RPMI7951 (cell line): ENCODE data around the genes ZBED3, PDE8B and JMY.

- RAMPAGE, long total RNA, result no peak
Observed at GRCh38 chr5:76642398-76643112, 19.4 kb upstream of the F2RL2 start.

DNA sequence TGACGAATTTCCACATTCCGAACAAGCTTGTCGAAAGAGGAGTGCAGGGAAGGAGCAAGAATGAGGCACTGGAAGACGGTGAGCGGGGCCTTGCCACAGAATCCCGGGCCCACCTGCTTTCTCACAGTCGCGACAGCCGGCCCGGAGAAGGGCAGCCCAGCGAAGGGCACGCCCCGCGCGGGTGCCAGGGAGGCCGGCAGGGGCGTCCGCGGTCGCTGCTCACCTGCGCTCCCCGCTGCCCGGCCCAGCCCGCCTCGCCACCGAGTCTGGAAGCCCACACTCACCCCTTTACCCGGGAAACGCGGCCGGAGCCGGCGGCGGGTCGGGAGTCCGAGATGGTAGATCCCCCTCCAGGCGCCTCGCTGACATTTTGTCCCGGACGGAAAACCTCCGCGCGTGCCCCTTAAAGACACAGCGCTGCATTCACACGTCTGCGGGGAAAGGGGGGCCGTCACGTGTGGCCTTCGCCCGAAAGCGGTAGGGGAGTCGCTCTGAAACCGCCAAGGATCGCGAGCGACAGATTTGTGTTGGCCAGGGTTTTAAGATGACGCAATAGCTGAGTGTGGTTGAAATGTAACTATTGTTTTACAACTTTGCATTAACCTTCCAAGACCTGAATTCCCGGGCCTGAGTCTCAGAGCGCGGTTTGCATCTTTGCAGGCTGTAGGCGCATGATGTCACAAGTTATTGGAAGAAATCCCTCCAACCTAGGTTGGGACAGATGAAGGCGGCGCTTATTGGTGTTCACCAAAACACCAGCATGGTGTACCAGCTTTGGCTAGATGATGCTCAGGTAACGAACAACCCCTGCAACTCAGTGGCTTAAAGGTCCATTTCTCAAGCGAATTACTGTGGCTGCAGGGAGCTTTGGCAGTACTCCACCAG, at the start of gene ZBED3:
TSS of gene ZBED3 (minus strand) at position 459 of the 885 bp plus-strand sequence.
- RAMPAGE, long total RNA, result no peak

GRCh38 chr5:77155268-77155987, 55.1 kb upstream of the PDE8B start:
- RAMPAGE, long total RNA, result no peak

- RAMPAGE, long total RNA, result no peak
Observed at GRCh38 chr5:77209949-77211157, at the start of gene PDE8B. Gene PDE8B, plus strand, starts transcription at chr5:77210680.

DNA sequence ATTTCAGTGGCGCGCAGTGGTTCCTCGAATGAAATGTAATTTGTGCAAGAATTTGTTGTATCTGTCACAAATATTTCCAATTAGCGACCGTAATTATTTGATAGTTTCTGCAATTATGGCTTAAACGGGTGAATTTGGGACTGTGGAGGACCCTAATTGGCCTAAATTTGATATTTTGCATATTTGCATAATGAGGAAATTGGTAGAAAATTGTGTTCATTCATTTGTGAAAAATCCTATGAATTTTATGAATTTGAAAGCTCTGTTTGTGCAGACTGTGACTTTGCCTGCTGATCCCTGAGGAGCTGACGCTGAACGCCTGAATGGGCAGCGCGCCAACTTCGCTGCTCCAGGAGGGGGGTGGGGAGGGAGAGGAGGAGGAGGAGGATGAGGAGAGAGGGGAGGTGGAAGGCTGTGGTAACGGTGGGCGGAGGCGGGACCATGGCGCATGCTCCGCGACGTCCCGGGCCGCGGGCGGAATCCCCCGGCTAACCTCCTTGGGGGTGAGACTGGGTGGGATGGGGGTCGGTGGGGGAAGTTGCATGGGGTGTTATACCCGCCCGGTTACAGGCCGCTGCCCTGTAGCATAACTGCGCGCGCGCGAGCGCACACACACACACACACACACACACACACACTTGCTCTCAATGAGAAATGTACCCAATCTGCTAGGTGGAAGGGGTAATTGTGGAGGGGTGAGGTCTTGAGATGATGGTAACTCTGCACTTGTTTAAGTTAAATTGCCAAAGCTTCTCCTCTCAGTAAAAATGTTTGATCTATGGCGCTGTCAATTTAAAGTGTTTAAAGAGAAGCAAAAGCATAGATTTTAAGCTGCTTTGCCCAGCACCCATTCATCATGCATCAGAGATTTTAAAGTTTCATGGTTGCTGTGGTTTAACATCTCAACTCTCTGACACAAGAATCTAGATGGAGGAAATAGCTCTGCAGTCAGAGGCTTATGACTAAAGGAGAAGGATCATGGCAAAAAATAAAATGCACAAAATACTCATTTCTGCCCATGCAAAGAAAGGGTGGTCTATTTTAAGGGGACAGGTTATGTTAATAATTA, 76.5 kb upstream of the TBCA start:
- RAMPAGE, long total RNA, result no peak

- RAMPAGE, long total RNA, result no peak
Observed at GRCh38 chr5:78056869-78057232, 237.6 kb downstream of the AP3B1 start.

- RAMPAGE, long total RNA, result no peak
Observed at GRCh38 chr5:78286178-78286771, 8.2 kb downstream of the AP3B1 start.

GRCh38 chr5:78527026-78527939, 121.3 kb downstream of the LHFPL2 start:
- RAMPAGE, long total RNA, result no peak

DNA sequence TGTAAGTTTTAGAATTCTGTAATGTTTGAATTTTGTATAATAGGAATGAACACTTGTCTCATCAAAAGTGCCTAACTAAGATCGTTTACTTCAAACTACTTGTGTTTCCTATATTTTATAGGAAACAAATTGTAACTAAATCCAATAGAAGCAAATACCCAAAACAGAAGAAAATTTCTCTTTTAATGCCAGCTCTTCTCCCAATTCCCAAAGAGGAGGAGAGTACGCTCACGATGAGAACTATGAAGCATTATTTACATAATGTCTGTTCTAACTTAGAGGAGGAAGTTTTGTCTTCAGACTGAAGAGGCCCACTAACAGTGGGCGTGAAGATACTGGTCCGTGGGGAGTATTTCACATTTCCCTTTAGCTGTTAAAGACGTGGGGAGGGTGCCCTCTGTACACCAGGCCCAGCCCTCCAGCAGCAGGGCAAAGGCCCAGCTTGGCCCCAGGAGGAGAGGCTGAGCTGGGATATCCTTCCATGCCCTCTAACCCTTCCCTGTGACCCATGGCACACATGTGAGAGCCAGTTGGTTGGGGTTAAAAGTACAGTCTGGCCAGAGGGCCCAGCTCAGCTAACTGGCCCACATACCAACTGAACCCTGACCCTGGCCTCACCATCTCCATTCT, 74.6 kb downstream of the LHFPL2 start:
- RAMPAGE, long total RNA, result no peak

DNA sequence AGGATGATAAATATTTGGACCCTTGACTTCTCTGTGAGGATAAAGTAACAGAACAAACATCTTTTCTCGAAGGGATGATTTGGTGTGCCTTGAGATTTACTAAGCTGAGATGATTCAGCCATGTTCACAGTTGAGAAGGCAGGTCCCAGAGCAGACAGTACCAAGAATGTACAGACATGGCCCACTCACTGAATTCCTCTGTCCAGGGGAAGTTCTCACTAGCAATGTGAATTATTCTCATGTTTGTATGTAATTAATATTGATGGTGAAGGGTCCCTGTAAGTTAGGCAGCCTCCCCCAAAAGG, 47.4 kb downstream of the LHFPL2 start:
- RAMPAGE, long total RNA, result no peak

DNA sequence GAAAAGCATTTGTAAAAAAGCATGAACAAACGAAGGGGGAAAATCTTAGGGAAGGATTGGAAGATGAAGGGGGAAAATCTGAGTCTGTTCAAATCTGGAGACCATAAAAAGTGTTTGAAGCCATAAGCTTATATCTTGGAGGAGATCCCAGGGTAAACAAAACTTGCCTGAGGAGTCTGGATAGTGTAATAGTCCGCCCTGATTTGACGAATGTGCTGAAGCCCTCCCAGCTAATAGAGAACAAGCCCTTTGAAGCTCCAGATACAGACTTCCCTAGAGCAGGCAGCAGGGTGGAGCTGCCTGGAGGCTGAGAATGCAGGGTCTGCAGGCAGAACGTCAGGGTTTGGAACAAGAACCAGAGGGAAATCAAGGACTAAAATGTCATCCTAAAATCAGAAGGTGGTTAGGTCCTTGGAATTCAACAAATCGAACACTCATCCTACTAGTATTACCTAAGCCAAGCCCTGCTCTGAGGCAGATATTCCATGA, 117.5 kb upstream of the LHFPL2 start:
- RAMPAGE, long total RNA, result no peak

DNA sequence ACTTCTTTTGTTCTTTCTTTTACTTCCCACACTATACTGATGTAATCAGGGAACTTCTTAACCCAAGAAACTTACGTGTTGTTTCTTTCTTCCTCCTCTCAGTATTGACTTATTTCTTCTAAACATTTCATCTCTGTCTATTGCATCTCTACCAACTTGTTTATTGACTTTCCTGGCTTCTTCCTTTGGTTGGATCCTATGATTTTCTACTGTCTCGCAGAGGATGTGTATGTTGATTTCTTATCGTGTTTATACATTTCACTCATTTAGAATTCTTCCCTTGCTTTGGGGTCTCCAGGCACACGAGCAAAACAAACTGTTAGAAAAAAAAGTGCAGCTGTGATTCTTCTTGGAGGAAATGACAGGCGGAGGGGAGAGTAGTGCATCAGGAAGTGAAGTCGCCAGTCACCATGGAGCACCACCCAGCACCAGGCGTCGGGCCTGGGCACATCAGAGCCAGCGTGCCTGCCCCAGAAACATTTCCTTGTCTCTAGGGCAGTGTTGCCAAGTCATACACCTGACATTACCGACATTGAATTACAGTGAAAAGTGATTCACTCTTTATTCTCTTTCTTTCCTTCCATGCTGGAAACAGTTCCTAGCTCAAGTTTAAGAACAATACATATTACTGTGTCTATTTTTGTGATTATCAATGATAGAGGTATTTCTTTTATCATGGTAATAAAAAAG, 123.2 kb upstream of the LHFPL2 start:
- RAMPAGE, long total RNA, result no peak

DNA sequence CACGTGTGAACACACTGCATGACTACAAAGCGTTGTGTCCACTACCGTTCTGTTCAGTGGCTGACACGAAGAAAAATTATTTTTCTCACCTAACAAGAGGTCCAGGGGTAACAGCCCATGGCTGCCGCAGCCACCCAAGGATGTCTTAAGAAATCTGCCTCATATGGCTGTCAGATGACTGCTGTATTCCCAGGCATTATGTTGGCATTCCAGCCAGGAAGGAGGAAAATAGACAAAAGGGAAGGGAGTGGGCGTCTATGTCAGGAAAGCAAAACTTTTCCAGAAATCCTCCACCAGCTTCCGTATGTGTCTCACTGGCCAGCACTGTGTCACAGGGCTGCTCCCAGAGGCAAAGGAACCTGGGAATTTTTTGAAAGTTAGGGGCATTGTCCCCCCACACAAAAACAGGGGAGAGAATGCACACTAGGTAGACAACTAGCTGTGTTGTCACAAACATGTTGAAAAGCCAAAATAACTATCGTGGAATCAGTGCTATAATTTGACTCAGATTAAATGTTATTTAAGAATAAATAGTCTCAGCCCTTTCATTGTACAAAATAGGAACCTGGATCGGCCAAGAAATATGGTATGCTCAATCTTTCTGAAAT, 7.3 kb downstream of the BHMT2 start:
- RAMPAGE, long total RNA, result no peak

- RAMPAGE, long total RNA, result no peak
Observed at GRCh38 chr5:79235308-79236257, at the start of gene JMY. Gene JMY, plus strand, starts transcription at chr5:79236131.

GRCh38 chr5:79258474-79258870, 22.5 kb downstream of the JMY start:
- RAMPAGE, long total RNA, result no peak

DNA sequence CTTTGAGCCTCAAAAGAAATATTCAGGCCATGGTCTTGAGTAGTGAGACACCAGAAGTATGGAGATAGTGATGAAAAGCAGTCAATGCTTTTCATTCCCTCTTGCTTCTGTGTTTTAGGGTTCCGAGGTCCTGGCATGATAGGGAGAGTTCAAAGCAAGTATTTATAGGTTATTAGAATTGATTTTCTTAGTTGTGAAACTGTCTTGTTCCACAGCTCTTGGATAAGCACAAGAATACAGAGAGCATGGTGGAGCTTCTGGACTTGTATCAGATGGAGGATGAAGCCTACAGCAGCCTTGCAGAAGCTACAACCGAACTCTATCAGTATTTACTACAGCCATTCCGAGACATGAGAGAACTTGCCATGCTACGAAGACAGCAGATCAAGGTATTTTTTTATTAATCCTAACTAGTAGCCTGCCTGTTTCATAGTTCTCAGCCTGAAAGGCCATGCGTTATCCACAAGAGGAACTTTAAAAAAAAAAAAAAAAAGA, 41.8 kb downstream of the JMY start:
- RAMPAGE, long total RNA, result no peak

GRCh38 chr5:79299940-79300429, 64.1 kb downstream of the JMY start:
- RAMPAGE, long total RNA, result no peak

- RAMPAGE, long total RNA, result no peak
Observed at GRCh38 chr5:79315871-79316371, 80.0 kb downstream of the JMY start.

- RAMPAGE, long total RNA, result no peak
Observed at GRCh38 chr5:79450762-79451298, 63.1 kb downstream of the HOMER1 start.

DNA sequence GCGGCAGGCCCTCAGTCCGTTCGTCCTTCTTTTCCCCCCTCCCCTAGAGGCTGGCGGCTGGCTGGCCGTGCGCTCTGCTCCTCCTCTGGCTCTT, 291 bp upstream of the HOMER1 start:
- RAMPAGE, long total RNA, result no peak